Measurements from ENCODE around the gene TRRAP.

- PRO-cap, 2 experiments = no peak in any of the 2 experiments
Observed at GRCh38 chr7:98419742-98420003, 18.8 kb upstream of the BAIAP2L1 start.

- PRO-cap, 2 experiments = no peak in any of the 2 experiments
Observed at GRCh38 chr7:98514569-98515162, 102.4 kb upstream of the NPTX2 start.

GRCh38 chr7:98641388-98642049, 24.4 kb downstream of the NPTX2 start:
- PRO-cap, 2 experiments = no peak in any of the 2 experiments

DNA sequence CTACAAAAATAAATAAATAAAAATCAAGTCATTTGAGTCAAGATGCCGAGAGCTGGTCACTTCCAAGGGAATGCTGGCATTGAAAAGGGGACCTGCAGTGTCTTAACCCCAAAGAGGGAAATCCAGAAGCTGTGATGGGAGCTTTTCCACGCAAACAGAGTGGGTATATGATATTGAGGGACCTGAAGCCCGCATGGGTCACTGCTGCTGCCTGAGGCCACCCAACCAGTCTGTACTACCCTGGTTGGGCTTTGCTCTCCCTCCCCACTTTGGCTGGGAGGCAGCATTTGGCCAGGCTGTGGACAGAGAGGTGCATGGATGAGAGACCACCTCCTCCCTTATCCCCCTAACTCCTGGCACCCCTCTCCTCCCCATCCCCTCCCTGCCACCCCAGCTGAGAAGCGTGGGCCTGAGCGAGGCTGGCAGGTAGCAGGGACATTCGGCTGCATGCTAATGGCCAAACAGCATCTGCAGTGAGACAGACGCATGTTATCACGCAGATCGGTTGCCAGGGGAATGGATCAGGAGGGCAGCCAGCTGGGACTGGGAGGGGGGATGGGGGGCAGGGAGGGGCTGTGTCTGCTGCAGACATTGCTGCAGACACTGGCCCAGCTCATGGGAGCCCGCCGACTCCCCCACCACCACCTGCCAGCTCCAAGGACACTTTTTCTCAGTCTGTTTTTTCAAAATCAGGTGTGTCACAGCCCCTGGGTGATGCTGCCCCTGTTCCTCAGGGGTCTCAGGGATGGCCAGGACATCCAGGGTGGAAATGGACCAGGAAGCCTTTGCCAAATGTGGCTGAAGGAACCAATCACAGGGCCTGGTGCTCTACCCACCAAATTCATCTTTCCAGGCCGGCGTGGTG, 2.5 kb downstream of the TMEM130 start:
- PRO-cap, 2 experiments = no peak in any of the 2 experiments

- PRO-cap, 2 experiments = peak in 2 of 2 experiments; most common plus-strand start chr7:98878532 (in 2); most common minus-strand start chr7:98878805 (in 2)
Observed at GRCh38 chr7:98878137-98879494, at the start of gene TRRAP. TSS of gene TRRAP (plus strand) at chr7:98878532.

GRCh38 chr7:98910928-98911371, 32.6 kb downstream of the TRRAP start:
- PRO-cap, 2 experiments = no peak in any of the 2 experiments

DNA sequence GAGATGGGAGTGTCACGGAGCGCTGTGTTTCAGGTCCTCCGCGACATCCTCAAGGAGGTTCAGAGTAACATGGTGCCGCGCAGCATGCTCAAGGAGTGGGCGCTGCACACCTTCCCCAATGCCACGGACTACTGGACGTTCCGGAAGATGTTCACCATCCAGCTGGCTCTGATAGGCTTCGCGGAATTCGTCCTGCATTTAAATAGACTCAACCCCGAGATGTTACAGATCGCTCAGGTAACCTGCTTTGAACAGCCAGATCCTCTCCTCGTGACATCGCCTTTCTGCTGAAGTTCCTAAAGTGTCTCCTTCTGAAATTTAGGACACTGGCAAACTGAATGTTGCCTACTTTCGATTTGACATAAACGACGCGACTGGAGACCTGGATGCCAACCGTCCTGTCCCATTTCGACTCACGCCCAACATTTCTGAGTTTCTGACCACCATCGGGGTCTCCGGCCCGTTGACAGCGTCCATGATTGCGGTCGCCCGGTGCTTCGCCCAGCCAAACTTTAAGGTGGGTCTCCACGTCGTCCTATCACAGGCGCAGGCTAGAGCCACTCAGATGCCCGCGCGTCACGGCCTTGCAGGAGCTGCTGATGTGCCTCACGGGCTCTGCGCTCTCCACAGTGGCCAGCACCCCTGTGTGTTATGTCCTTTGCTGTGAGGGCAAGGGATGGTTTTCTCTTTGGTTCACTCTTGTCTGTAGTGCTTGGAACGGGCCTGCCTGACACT, 132.7 kb downstream of the SMURF1 start:
- PRO-cap, 2 experiments = no peak in any of the 2 experiments

DNA sequence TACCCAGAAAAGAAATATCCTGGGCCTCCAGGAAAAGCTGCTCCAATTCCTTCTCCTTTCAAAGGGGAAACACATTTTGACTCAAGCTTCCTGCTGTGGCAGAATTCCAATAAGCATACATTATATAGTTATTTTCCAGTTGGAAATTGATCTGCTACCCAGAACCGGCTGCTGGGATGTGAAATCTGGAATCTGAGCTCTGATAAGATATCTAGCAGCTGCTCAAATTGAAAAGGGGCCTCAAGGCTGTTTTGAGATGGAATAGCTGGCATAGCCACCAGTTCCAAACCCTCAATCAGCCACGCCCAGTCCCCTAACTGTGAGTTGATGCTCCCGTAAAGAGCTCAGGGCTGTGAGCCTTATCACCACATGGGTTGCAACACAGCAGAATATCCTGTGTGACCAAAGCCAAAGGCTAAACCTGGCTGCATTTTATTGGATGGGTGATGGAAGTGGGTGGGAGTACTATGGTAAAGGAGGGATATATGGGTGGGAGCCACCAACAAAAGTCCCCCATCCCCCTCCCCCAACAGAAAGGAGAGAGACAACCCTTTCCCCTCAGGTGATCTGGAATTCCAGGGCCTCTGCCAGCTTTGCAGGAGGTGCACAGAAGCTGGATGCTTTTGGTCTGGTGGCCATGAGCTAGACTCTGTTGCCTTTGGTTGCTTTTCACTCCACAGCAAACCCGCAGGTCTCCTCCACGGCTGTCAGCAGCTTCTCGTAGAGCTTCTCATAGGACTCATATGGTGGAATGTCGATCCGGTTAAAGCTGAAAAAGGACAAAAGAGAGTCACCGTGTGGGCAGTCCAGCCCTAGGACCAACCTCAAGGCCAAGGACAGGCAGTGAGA, 113.8 kb downstream of the SMURF1 start:
- PRO-cap, 2 experiments = no peak in any of the 2 experiments

GRCh38 chr7:99041767-99042337, 102.1 kb downstream of the SMURF1 start:
- PRO-cap, 2 experiments = no peak in any of the 2 experiments

DNA sequence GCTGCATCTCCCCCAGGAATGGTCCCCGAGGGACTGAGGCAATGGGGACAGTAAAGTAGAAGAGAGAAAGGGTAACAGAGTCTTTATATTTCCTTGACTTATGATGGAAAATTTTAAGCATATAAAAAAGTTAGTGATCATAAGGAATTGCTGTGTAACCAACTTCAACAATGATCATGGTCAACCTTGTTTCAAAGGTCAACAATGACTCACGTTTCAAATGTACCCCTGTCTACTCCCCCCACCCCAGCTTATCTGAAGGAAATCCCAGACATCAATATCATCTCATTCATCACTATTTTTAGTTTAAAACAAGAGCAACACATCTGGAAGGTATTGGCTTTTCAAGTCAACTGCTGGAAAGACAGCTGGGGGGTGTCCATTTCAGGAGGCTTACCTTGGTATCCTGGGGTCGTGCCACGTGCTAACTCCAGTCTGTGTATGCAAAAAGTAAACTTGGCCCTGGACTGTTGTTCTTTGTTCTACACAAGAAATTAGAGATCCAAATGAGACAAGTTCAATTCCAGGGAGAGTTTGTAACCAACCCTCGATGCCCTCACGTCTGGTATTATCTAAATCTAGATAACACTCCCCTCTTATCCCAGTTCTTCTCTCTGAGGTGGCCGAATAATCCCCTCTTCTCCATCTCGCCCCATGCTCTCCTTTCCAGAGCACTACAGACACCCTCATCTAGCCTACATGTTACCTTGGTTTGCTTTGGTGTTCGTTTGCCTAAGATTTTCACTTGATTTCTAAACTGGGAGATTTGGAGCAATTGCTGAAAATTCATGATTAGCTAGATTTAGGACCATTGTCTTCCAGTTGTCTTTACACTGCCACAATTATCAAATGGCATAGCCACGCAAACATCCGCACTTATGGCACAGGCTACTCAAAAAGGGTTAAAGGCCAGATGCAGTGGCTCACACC, 92.7 kb downstream of the SMURF1 start:
- PRO-cap, 2 experiments = no peak in any of the 2 experiments

DNA sequence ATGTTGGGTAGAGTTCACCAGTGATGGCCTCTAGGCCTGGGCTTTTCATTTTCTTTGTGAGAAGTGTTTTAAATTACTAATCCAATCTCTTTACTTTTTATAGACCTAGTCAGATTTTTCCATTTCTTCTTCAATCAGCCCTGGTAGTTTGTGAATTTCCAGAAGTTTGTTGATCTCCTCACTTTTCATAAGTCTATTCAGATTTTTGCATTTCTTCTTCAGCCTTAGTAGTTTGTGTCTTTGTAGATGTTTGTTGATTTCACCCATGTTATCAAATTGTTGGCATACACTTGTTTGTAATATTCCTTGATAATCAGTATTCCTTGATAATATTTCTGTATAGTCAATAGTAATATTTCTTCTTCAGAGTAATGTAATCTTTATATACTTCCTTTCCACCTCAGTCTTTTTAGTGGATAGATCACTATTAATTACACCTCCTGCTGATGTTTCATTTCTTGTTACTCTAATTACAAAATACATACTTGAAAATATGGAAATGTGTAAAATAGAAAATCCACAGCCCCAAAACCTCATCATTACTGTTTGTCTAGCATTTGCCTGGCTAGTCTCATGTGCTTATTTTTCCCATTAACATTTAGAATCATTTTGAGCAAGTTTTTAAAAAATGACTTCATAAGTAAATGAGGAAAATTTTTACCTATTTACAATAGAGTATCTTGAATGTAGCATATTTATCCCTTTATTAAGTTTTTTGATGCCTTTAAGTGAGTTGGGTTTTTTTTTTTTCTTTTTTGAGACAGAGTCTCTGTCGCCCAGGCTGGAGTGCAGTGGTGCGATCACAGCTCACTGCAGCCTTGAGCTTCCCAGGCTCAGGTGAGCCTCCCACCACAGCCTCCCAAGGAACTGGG, 79.3 kb downstream of the SMURF1 start:
- PRO-cap, 2 experiments = no peak in any of the 2 experiments

DNA sequence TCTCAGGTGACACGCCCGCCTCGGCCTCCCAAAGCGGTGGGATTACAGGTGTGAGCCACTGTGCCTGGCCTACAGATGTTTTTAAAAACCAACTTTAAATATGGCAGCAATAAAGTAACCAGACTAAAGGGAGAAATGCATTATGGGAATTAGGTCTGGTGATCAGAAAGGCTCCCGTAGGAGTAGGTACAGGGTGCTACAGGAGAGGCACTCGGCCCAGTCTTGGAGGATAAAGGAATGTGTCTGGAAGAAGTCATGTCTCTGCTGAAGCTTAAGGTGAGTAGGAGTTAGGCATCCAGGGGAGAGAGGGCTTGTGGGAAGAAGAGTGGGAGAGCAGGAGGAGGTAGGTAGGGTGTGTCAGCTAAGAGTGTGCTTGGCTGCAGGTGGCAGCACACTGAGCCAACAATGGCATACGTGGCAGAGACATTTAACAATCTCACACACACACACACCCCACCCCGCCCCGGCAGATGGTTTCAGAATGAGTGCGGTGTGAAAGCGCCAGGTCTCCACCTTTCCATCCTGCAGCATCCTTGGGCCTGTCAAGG, 11.3 kb upstream of the ARPC1A start:
- PRO-cap, 2 experiments = no peak in any of the 2 experiments

DNA sequence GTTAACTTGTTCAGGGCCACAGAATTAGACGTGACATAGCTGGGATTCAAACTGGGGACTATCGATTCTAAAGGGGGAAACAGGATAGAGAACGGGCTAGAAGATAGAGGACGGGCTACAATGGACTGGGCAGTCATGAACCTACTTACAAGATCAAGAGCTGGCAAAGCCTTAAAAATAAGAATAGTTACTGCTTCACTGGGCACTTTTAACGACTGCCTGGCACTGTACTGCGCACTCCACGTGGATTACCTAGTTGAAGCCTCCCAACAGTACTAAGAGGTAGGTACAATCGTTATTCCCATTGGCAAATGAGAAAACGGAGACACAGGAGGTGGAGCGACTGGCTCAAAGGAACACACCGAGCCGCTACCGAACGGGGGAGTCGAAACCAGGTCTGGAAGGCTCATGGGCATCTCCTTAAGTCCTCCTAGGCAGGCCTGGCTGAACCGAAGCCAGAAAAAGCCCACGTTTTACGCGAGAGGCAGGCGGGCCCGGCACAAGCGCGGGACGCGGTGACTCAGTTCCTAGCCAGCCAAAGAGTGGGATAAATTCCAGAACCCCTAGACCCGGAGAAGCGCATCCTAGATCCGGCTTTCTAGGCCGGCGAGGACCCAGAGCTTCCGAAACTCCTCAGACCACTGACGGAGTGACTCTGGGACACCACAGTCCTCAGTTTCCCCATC, 561 bp downstream of the PDAP1 start:
- PRO-cap, 2 experiments = peak in 2 of 2 experiments; most common plus-strand start position 383 of the sequence (in 1); most common minus-strand start position 250 of the sequence (in 1)

- PRO-cap, 2 experiments = no peak in any of the 2 experiments
Observed at GRCh38 chr7:99409306-99409597, 483 bp downstream of the BUD31 start.

DNA sequence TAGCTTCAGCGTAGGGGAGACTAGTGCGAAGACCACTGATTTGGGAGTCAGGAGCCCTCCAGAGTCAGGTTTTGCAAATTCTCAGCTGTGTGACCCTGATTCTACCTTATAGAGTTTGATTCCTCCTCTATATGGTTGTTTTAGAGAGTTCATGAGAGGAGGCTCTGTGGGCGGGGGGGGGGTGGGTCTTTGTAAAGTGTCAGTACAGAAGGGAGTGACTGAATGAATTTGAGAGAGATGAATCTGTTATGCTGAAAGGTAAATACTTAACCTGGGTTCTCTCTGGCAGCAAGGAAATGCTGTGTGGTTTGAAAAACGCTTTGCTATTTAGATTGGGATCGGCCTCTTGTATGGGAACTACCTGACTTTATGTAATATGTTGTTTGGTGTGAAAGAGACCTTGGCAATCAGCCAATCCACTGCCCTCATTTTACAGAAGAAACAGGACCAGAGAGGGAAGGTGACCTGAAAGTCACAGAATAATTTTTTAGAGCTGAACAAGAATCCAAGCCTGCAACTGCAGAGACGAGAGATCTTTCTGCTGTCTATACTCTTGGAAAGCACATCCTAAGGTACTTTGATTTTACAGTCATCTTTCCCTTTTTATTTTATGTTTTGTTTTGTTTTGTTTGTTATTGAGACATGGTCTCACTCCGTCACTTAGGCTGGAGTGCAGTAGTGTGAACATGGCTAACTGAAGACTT, 981 bp downstream of the BUD31 start:
- PRO-cap, 2 experiments = no peak in any of the 2 experiments

DNA sequence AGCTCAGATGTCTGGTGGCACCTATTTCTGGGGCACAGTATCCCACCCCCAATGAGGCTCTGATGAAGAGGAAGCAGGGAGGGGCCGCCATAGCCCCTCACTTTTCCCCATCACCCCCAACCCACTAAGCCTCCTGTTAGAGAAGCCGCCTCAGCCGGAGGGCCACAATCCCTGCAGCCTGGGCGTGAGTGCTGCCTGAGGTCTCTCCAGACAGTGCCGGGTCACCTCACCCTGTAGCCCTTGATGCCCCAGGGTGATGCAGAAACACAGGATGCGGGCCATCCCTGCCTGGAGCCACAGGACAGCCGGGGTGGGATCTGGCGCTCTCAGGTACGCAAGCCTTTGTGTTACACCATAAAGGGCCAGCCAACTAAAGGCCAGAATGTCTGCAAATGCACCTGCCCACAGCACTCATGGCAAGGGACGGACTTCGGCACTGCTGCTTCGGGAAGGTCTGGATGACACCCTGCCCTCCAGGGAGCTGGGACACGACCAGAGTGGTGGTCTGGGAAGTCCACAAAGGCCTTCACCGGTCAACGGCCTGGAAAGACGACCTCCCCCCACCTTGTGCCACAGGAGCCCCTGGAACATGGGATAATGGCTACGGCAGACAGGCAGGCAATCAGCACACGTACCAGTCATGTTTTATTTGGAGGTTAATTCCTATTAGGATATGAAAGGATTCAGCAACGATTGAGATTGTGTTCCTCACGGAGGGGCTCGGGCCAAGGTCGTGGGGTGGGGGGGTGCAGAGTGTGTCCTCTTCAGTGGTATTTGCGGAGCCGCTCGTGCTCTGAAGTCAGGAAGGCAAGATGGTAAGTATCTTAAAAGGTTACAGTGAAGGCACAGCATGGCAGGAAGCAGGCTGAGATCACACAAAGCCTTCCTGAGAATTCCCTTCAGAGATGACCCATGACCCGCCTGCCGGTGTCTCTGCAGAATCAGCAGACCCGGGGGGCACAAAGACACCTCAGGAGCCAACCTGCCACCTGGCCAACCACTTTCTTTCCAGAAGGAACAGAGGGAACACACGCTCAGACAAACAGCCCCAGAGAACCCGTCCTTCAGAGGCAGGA, 8.1 kb downstream of the ATP5MF start:
- PRO-cap, 2 experiments = no peak in any of the 2 experiments

- PRO-cap, 2 experiments = no peak in any of the 2 experiments
Observed at GRCh38 chr7:99473151-99473782, 577 bp downstream of the ZNF789 start.

- PRO-cap, 2 experiments = no peak in any of the 2 experiments
Observed at GRCh38 chr7:99562104-99562635, 3.7 kb downstream of the ZNF655 start.

- PRO-cap, 2 experiments = no peak in any of the 2 experiments
Observed at GRCh38 chr7:99574252-99574782, 15.9 kb downstream of the ZNF655 start.

DNA sequence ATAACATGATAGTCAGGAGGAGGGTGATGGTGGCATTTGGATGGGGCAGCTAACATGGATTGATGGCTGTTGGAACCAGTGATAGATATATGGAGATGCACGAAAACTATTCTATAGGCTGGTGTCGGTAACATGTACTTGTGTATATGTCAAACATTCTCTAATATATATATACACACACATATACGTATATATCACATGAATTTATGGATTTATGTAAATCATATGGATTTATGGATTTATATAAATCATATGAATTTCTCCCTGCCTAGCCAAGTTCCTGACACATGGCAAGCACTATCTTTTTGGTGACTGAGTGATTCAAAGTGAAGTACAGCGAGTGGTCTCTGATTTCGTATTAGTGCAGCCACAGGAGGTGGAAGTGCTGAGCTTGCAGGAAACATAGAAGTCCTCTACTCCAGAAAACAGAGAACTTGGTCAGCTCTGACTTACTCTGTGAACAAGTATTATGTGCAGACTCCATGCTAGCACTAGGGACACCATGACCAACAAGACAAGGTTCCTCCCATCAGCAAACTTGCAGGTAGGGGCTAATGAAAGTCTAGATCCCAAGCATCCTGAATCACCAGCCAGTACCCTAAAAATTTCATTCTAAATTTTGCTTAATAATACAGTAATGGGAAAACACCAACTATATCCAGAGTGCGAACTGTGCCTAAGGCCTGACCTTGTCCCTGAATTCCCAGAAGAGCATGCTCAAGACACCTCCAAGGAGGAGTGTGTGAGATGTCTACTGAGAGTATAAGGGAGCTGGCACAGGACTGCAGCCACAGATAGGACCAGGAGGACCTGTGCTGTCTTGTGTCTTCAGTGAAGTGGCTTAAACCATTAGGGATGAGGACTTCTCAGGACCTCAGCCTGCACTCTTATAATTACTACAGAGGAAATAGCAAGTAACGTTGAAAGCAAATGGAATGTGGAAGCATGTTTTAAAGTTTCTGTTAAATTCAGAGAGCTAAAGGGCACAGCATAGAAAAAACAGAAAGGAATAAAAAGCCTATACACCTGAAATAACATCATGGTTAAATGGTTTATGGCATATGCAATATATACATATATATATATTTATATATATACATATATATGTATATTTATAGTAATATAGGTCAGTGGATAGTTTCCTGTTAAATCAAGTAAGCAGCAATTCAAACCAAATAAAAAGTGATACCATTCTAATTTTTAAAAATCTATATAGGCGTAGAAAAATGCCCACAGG, 28.3 kb downstream of the CYP3A5 start:
- PRO-cap, 2 experiments = no peak in any of the 2 experiments